Measurements from ENCODE around the gene KRTAP10-9.

GRCh38 chr21:43686378-43687070 is 27.2 kb downstream of the RRP1B start:
- PRO-cap: no peak
- CAGE, long polyA plus RNA: no peak

GRCh38 chr21:43720304-43720543 is 1.3 kb downstream of the PDXK start:
- PRO-cap: no peak
- CAGE, long polyA plus RNA: no peak

- PRO-cap: no peak
- CAGE, long polyA plus RNA: no peak
Measured at GRCh38 chr21:43734354-43734661, 15.4 kb downstream of the PDXK start.

GRCh38 chr21:43825860-43826939 is 36.8 kb downstream of the RRP1 start:
- PRO-cap: no peak
- CAGE, long polyA plus RNA: no peak

- PRO-cap: no peak
- CAGE, long polyA plus RNA: no peak
Measured at GRCh38 chr21:43902274-43902855, 37.3 kb downstream of the AGPAT3 start.

DNA sequence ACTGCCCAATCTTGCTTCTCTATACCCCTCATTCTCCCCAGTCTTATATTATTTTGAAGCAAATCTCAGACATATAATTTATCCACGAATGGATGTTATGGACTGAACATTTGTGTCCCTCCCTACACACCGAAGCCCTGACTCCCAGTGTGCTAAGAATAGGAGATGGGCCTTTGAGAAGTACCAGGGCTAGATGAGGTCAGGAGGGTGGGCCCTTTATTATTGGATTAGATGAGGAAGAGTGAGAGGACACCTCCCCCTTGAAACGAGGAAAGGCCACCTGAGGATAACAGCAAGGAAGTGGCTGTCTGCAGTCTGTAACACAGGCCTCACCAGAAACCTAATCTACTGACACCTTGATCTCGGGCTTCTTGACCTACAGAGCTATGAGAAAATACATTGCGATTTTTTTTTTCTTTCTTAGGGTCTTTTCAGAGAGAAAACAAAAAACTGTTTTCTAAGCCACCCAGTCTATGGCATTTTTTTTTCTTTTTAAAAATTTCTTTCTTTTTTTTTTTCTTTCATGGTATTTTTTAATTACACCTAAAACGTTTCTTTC is 9.5 kb downstream of the TRAPPC10 start:
- PRO-cap: no peak
- CAGE, long polyA plus RNA: no peak

DNA sequence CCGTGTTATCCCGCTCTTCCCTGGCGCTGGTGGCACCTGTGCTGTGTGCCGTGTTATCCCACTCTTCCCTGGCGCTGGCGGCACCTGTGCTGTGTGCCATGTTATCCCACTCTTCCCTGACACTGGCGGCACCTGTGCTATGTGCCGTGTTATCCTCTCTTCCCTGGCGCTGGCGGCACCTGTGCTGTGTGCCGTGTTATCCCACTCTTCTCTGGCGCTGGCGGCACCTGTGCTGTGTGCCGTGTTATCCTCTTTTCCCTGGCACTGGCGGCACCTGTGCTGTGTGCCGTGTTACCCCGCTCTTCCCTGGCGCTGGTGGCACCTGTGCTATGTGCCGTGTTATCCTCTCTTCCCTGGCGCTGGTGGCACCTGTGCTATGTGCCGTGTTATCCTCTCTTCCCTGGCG is 18.5 kb upstream of the PWP2 start:
- PRO-cap: no peak
- CAGE, long polyA plus RNA: no peak

DNA sequence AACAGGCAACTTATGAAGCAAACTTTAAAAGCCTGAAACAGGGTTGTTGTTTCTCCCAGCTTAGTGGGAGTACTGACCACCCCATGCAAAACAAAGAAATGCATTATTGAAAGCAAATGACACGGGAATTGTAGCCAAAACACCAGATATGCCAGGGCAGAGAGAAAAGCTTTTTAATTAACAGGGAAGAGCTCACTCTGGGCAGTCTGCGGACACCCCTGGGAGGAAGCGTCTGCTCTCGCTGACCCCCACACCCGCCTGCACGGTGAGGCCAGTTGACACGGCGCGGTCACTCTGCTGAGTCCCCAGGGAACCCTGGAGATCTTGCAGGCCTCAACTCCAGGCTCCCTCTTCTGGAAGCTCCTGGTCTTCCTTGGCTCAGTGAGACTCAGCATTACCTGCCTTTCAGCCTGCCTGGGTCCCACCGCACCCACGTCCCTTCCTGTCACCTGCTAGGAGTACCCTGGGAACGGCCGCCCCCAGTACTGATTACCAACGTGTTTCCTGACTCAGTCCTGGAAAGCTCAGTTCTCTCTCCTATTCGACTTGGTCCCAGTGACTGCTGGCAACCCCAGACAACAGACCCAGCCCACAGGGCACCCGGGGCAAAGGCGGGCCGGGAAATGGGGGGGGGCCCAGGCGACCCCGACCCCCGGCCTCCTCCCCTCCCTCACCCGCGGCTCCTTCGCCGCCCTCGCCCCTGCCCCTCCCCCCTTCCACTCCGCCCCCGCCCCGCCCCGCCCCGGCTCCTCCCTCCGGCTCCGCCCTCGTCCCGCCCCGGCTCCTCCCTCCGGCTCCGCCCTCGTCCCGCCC is 946 bp downstream of the CFAP410 start:
- PRO-cap: no peak
- CAGE, long polyA plus RNA: no peak

GRCh38 chr21:44362934-44363264 is 9.5 kb downstream of the TRPM2 start:
- PRO-cap: no peak
- CAGE, long polyA plus RNA: no peak

DNA sequence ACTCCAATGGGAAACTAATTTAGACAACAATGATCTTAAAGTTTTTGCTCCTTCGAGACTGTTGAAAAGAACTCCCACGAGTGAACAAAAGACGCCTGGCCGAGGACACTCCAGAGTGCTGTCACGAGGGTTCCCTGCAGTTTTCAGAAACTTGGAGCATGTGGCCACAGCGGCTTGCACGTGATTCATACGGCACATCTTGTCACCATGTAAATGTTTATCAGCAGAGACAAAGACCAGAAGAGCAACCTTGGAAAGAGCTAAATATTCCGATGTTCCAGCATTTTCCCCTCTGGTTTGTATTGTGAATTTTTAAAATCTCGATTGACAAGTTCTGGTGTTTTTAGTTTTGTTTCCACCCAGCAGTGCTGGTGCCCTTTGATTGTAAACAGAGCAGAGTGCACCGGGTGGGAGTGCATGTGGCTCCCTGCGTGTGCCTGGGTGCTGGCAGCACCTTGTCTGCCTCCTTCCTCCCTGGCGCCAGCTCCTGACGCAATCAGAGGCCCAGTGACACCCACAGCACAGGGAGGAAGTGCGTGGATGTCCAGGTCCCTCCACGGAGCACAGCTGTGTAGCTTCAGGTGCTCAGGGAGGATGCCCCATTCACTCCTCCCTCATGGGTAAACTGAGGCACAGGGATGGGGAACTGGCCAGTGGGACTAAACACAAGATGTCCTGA is 23.0 kb downstream of the LRRC3 start:
- PRO-cap: no peak
- CAGE, long polyA plus RNA: no peak

GRCh38 chr21:44626957-44627251 is at the start of gene KRTAP10-9:
Gene KRTAP10-9 (plus strand): TSS chr21:44627093.
- PRO-cap: no peak
- CAGE, long polyA plus RNA: no peak

- PRO-cap: no peak
- CAGE, long polyA plus RNA: no peak
Measured at GRCh38 chr21:44850089-44850828, 23.2 kb downstream of the PTTG1IP start.

- PRO-cap: no peak
- CAGE, long polyA plus RNA: no peak
Measured at GRCh38 chr21:44878504-44879085, 5.1 kb upstream of the PTTG1IP start.

DNA sequence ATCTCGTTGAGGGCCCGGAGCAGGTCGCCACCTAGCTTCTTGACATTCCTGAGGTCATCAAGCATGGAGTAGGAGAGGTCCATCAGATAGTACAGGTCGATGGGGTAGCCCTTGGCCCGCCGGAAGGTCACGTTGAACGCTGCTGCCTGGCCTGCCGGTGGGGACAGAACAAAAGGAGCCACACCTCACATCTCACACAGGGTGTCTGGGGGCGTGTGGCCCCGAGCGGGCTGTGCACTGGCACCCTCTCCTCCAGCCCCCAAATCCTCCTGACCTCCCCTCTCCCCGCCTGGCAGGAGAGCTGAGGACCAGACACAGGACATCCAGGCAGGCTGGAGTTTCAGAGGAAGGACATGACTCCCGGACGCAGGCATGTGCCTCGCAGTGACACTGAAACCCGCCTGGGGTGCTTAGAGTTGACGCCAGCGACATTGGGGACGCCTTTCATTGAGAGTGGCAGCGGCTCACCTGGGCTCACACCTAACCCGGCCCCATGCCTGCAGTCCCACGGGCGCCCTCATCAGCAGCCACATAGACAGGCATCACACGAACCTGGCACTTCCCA is 17.2 kb downstream of the ITGB2 start:
- PRO-cap: no peak
- CAGE, long polyA plus RNA: no peak

DNA sequence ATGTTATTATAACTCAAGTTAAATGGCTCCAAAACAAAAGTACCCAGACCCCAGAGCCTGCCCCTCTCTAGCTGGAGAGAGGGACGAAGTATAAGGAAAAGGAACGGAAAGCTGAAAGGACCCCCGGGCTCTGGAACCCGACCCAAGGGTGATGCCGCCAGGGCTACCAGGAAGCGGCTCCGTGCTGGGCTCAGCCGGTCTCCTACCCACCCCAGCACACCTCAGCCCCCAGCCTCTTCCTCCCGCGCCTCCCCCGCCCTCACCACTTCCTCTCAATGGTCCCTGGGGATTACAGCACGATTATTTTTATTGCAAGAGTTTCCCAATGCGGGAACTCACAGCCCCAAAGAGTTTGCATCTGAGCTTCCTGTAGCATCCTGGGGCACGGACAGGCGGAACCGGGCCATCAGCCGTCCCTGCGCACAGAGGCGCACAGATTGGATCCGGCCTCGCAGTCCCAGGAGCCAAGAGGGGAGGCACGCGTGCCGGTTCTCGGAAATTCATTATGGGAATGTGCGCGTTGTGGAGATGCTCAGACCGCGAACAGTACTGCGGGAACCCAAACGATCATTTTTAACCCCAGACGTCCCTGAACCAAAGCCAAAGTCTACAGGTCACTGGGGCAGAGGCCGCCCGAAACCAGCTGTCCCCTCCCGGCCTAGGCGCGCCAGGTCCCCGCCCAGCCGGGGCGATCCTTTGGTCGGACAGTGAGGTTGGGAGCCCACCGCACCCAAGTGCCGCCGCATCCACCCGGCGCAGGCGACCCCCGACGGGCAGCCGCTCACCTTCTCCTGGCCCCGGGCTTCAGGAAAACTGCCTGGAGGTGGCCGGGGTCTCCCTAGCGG is 8.6 kb upstream of the SLX9 start:
- PRO-cap: bidirectional peak, plus-strand start at position 346 of the sequence, minus-strand start at position 204 of the sequence
- CAGE, long polyA plus RNA: no peak

DNA sequence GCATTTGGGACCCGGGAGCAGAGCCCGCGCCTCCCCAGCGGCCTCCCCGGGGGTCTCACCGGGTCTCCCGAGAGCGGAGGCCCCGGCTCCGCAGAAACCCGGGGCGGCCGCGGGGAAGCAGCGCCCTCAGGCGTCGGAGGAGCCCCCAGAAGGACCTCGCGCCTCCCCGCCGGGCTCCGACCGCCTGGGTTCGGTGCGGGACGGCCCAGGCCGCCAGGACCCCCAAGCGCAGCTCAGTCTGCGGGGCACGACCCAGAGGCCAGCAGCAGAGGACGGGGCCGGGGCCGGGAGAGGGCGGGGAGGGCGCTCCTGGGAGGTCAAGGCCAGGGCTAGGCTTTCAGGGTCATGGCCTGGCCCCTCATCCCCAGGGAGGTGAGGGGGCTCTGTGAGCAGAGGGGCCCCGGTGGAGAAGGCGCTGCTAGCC is 7.1 kb upstream of the SLX9 start:
- PRO-cap: no peak
- CAGE, long polyA plus RNA: no peak

- PRO-cap: no peak
- CAGE, long polyA plus RNA: no peak
Measured at GRCh38 chr21:44957897-44958998, 18.4 kb downstream of the SLX9 start.

DNA sequence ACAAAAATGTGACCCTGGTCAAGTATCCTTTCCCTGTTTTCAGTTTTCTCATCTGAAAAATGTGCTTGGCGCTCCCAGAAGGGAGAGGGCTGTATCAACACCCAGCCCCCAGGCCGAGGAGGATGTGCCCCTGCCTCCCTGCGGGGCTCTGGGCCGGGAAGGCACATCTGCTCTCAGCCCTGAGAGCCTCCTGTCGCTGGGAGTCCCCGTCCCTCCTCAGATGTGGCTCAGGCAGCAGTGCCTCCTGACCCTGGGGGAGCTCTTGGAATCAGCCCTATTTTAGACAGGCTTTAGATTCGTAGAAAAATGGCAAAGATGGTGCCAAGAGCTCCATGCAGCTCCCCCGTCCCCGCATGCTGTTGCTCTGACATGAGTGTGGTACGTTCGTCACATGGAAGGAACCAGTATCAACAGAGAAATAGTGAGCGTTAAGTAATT is 29.5 kb downstream of the SLX9 start:
- PRO-cap: no peak
- CAGE, long polyA plus RNA: no peak

GRCh38 chr21:45001022-45001313 is 61.1 kb downstream of the SLX9 start:
- PRO-cap: no peak
- CAGE, long polyA plus RNA: no peak

DNA sequence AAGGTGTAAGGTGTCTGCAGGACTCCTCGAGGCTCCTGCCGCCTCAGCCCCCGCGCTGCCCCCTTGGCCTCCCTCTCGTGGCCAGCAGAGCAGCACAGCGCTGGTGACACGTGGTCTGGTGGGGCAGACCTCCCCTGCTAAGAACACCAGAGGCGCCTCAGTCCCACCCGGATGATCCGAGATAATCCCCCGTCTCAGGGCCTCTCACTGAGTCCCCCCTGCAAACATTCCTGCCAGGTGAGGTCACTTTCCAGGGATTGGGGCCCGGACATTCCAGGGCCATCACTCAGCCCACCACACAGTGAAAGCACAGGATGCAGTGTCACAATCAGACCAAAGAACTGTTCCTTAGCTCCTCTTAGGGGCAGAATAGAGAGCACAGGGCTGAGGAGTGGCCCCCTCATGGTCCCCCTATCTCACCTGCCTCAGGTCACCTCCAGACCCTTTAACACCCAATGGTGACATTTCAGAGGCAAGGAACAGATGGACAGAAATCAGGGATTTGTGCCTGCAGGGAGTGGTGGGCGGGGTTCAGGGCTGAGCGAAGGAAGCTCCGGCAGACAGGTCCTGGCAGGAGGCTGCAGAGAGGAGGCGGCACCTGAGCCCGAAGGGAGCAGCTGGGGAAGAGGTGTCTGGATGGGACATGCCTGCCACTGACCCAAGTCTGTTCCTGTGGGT is 62.0 kb upstream of the ADARB1 start:
- PRO-cap: no peak
- CAGE, long polyA plus RNA: no peak

Data from B cell (primary cell).